Tibial artery (tissue), 1 donor: ENCODE measurements around a stretch of chr1.

DNA sequence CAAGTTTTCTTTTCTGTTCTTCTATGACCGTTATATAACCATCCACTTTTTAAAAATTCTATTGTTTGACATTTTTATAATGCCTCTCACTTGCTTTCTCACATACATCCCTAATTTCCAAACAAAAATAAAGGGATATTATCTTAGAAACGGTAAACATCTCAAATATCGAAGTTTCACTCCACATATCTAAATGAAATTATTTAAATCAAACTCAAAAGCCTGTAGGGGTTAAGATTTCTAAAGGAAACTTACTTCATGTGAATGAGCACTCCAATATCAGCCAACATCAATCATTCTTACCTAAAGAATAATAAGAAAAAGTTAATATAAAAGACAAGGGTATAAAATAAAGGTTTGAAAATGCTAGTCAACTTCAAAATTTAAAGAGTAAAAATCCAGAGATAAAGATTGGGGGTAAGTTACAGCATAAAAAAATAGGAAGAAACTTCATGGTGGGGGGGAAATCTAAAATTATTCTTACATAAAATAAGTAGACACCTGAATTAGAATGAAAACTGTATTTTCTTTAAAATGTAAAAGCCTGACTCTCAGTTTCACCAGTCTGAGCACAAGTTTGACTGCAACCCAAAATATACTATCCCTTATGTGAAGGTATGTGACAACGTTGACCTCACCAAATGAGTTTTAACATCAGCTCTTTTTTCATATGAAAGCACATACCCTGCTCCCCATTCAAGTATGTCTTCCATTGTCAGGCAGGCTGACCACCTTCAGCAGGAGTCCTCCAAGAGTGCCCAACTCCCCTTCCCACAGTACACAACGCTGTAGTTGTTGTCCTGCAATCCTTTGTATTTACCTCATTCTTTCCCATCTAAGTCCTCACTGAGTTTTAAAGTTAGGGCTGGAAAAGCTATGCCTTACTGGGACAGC is 15.0 kb downstream of the SFPQ start:
- PRO-cap: no peak

DNA sequence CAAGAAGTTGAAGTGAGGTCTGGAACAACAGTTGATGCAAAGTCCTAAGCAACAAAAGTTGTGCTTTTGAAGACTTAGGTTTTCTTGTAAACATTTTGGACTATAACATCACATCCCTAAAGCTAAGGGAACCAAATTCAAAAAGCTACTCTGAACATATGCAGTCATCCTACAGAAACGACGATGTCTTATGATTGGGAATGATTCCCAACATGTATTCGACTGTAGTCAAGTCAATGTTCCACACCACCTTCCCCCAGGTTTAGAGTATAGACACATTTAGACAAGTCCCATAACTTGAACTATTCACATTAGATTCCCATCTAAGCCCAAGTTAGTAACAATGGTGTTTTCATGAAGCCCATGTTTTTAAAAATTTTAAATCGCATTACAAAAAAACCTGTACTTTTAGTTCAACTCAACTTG is 12.7 kb downstream of the SFPQ start:
- PRO-cap: no peak

GRCh38 chr1:35363280-35363658 is 94.8 kb downstream of the ZMYM4 start:
- PRO-cap: no peak

DNA sequence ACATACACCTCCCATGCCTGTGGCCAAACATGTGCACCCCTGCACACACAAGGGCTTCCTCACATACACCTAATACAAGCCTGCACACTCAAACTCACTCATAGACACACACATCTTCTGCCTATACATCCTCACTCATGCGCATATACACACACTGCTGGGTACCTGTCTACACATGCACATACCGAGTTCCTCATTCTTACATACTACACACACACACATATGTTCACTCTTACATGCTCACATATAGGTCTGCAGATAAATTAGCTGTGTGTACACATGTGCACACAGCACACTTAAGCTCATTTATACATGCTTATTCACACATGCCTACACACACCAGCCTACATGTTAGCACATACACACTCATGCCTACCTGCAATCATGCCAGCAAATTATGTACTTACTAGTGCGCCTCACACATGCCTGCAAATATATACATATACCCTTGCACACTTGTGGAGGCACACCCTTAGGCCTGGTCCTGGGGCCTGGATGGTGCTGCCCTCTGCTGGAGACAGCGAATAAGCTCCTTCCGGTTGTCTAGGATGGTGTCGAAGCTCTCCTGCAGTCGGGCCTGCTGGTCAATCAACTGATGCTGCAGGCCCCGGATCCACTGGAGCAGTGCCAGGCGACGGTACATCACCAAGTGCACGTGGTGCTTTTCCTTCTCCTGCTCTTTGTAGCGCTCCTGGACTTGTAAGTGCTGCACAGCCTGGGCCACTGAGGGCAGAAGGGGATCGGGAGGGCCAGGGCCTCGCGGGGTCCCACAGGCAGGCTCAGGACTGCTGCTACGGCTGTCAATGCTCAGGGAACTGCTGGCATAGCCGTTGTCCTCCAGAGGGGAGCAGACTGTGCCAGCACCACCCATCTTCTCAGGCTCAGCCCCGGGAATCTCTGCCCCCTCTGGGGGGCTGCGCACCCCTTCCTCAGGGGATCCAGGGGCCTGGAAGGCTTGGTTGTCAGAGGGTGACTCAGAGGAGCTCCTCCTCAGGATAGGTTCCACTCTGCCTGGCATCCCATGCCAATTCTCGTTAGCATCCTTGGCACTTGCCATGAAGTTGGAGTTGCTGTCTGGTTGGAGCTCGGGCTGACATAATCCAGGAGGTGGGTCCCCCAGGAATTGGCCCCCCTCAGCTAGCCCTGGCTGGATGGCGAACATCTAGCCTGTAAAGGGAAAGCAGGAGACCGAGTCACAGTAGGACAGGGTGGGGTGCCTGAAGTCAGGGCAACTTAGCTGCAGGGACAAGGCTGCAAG is 3.1 kb downstream of the C1orf216 start:
- PRO-cap: no peak

- PRO-cap: unidirectional peak, plus-strand start at chr1:35718035; unidirectional peak, plus-strand start at chr1:35718088
Measured at GRCh38 chr1:35717551-35718232, 992 bp downstream of the C1orf216 start.

- PRO-cap: no peak
Measured at GRCh38 chr1:35779746-35780017, 9.9 kb upstream of the CLSPN start.

DNA sequence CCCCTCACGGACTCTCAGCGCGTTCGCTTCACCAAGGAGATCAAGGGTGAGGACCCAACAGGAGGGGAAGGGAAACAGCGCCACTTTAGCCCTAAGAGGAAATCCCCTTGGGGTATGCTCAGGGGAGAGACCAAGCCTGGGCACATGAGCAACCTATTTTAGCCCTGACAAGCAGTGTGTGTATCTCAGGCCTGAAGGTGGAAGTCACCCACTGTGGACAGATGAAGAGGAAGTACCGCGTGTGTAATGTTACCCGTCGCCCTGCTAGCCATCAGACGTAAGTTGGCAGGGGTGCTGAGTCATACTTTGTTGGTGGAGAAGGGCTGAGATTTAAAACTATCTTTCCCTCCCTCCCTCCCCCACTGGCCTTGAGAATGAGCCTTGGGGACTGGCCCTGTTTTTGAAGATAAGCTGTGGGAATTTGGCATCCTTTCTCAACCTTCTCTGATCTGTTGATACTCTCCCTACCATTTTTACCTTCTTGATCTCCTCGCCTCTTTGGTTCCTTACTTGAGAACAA is 11.2 kb downstream of the AGO1 start:
- PRO-cap: no peak

DNA sequence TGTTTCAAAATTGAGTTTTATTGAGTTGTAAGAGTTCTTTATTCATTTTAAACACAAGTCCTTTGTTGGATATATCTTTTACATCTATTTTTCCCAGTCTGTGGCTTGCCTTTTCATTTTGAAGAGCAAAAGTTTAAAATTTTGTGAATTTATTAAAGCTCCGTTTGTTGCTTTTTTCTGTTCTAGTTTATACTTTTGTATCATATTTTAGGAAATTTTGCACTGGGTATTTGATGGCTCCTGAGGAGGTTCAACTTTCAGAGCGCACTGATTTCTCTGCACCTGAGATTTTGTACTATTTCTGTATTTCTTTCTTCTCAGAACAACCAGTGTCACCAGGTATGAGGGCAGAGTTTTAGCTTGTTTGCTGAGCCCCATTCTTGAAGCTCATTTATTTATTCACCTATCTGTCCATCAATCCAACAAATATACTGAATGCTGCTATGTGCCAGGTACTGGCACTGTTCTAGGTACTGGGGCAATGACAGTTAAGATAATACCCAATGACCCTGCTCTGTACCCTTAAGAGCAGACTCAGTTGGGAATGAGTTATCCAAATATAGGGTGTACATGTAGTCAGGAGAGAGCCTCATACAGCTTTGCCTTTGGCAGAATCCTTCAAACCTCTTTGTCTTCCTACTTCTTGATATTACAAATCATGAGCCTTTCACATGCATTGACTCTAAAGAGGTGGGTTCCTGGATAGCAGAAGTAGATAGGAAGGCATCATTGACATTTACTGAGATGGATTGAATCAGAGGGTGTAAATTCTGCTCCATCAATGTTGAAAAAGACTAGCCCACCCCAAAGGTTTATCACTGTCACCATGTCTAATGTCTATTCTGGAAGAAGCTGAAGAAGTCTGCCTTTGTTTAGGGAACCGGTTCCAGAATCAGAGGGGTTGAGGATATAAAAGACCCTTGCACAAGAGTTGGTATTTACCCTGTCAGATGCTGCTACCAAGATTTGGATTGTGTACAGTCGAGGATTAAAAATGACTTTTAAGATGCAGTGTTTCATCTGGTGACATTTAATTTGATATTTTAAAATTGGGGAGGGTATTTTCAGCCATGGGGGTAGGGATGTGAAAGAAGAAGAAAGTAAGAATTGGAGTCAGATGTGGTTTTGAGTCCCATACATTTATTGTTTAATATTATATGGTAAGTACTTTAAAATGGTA is 1.9 kb upstream of the AGO3 start:
- PRO-cap: no peak

DNA sequence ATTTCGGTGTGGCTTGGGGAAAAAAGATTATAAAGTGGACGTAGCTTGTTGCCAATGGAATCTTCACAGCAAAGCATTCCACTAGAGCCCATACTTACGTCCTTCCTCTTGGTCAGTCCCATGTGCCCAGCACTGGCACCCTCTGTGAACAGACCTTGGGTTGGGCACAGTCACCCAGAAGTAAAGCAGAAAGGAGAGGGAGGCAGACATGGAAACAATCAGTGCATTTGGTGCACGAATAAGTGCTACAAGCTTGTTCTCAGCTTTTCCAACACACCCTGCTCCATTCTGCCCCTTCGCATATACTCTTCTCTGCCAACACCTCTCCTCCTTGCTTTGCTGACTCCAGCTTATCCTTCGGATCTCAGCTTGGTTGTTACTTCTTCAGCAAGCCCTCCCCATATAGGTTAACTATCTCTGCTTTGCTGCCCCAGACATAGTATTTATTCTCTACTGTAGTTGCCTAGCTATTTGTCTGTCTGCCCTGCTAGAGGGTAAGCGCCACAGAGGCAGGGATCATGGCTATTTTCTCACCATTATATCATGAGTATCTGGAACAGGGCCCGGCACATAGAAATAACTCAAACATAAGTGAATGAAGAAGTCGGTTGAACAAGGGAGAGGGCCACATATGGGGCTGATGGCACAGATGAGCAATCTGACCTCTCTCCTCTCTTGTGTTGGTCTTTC is 14.5 kb downstream of the MAP7D1 start:
- PRO-cap: no peak

DNA sequence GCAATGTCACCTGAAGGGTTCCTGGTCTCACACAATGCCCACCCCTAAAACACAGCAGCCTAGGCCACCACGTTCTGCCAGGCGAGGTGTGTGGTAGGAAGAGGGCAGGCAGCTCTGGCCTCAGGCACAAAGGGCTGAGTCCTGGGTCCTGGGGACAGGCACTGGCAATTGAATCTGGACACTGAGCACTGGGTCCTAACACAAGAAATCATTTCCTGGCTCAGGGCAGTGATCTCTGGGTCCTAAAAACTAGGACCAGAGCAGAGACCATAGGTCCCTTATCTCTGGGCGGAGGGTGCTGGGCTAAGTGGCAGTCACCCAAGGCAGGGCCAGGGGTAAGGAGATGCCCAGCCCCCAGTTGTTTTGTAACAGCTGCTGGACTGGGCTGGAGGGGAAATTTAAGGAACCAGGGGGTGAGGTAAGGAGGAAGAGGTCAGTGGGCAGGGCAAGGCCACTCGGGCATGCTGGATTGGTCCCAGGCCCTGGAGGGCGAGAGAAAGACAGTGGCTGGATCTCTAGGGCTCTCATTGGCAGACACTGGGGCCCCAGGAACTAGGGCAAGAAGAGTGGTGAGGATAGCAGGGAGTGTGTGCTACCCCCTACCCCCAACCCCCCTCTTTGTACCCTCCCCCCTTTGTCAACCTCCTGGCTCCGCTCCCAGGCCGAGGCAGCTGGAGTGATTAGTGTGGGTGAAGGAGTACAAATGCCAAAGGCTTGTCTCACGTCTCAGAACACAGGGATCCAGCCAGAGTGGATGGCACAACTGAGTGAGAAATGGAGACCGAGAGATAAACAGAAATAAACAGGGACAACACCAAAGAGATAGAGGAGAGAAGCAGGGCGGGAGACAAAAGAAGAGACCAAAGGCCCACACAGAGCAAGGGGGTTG is 20.7 kb upstream of the THRAP3 start:
- PRO-cap: no peak

DNA sequence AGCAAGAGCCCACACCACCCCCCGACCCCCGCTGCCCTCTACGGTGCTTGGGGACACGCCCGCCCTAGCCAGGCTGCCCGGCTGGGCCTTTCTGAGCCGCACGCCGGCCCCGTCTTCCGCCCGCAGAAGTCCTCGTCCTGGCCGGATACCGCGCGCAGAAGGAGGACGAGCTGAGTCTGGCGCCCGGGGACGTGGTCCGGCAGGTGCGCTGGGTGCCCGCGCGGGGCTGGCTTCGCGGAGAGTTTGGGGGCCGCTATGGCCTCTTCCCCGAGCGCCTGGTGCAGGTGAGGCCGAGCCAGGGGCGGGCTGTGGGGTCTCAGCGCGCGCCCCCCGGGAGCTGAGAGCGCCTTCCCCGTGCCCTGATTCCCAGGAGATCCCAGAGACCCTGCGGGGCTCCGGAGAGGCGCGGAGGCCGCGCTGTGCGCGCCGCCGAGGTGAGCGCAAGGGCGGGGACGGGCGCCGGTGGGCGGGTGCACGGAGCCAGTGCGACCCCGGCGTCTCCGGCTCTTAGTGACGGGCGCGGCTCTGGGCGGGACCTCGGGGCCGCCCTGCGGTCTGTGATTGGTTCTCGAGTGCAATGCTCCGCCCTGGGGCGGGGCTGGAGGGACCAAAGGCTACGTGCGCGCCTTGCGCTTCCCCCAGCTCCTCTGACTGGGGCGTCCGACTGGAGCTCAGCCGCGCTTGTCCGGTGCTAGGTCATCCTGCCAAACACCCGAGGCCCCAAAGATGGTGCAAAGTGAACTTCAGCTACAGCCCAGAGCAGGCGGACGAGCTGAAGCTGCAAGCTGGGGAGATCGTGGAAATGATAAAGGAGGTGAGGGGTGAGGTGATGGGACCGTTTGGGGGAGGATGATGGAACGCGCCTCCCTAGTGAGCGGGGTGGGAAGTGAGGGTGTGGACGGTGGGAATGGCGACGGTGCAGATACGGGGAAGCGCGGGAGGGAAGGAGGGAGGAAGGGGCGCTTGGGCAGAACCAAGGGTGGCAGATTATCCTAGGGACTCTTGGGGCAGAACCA is 612 bp downstream of the SH3D21 start:
- PRO-cap: bidirectional peak, plus-strand start at position 636 of the sequence, minus-strand start at position 509 of the sequence

DNA sequence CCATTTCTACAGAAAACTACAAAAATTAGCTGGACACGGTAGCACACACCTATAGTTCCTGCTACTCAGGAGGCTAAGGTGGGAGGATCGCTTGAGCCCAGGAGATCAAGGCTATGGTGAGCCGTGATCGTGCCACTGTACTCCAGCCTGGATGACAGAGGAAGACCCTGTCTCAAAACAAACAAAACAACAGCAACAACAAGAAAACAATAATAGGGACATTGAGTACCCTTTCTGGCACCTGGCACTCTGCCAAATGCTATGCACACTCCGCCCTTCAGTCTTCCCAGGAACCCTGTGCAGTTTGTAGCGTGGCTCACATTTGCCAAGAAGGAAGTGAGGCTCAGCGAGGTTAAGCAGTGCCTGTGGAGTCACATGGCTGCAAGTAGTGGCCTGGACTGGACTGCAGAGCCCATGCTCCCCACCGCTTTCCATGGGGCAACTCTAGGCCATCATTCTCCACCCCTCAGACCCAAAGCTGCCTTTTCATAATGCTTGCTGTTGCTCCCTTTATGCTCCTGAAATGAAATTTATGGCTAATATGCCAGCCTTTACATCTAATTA is 5.2 kb upstream of the EVA1B start:
- PRO-cap: no peak

DNA sequence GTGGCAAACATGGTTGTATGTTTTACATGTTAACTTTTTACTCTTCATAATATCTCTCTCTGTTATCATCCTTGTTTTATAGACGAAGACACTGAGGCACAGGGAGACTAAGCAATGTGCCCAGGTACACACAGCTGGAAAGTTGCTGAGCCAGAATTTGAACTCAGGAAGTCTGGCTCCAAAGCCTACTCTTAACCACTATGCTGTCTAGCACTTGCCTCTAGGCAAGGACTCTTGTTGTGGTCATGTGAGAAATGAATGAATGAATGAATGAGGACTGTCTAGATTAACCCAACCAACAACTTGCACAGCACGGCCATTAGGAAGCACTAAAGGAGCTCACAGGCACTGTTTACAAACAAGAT is 1.3 kb downstream of the STK40 start:
- PRO-cap: no peak

DNA sequence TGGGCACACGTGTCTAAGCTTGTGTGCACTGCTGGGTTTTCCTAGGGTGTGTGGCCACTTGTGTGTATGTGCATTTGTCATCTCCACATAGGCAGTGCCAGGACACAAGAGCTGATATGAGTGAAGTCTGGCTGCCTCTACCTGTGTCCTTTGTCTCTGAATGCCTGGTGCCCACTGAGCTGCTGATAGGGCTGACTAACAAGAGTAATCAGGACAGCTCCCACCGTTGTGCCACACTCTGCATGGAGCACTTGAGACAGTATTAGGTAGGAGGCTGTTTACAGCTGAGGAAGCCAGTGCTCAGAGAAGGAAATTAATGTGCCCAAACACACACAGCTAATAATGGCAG is 1.1 kb upstream of the STK40 start:
- PRO-cap: no peak

- PRO-cap: no peak
Measured at GRCh38 chr1:36400763-36401426, 3.2 kb upstream of the LSM10 start.

DNA sequence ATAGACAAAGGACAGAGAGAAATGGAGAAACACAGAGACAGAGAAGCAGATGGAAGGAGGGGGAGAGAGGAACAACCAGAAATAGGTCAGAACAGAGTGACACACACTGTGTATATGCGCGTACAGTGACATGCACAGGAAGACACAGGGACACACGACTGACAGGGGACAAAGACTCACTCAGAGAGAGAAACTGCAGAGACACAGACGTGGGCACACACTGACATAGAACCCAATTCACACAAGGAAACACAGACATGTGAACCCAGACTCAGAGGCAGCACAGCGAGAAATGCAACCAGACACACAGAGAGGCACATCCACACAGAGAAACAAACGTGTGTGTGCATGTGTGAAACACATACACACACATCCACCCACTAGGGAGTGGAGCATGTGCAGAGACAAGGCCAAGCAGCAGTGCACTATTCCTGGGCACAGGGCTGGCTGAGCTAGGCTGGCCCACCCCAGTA is 123.3 kb upstream of the CSF3R start:
- PRO-cap: no peak

DNA sequence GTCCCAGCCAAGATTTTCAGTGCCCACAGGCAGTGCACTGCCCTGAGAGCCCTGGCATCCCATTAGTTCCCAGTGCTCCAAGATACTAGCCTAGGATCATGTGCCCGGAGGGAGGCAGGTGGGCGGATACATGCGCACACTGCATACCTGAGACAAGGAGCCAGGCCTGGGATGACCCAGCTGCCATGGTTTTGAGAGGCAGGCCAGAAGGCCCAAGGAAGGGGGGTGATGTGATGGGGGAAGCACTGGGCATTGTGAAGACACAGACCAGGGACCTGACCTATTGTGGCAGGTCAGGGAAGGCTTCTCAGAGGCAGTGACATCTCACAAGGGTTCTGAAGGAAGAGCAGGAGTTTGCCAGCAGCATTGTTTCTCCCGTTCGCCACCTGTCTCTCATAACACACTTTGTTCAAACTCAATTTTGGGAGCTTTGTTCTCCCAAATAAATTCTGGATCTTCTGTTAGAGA is 3.6 kb downstream of the ZC3H12A start:
- PRO-cap: no peak

DNA sequence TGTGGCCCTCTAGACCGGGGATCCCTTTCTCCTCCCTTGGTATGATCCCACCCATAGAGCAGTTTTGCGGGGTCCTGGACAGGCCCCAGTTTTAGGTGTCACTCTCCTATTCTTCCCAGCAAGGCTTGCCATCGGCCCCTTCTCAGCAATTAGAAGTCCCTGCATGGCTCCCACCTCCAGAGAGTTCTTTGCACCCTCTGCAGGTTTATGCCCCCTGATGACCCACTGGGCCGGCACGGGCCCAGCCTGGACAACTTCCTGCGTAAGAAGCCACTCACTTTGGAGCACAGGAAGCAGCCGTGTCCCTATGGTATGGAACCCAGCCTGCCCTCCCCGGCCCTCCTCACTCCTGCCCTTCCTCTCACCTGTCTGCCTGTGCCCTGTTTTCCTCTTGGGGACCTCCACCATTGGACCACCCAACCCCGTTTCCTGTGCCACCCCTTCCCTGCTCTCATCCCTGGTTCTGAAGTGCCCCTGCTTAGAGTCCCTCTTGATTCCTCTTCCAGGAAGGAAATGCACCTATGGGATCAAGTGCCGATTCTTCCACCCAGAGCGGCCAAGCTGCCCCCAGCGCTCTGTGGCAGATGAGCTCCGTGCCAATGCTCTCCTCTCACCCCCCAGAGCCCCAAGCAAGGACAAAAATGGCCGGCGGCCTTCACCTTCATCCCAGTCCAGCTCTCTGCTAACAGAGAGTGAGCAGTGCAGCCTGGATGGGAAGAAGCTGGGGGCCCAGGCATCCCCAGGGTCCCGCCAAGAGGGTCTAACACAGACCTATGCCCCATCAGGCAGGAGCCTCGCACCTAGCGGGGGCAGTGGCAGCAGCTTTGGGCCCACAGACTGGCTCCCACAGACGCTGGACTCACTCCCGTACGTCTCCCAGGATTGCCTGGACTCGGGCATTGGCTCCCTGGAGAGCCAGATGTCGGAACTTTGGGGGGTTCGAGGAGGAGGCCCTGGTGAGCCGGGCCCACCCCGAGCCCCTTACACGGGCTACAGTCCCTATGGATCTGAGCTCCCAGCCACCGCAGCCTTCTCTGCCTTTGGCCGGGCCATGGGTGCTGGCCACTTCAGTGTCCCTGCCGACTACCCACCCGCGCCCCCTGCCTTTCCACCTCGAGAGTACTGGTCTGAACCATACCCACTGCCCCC is 8.2 kb downstream of the ZC3H12A start:
- PRO-cap: no peak

GRCh38 chr1:37487219-37487573 is 12.8 kb downstream of the ZC3H12A start:
- PRO-cap: no peak

- PRO-cap: no peak
Measured at GRCh38 chr1:37498961-37499753, 15.4 kb downstream of the MEAF6 start.